Tongue (tissue), 2 donors: ENCODE data around the genes RAB18 and ODAD2.

GRCh38 chr10:24415463-24416149 is 206.7 kb downstream of the KIAA1217 start:
- RAMPAGE, long total RNA: no peak

DNA sequence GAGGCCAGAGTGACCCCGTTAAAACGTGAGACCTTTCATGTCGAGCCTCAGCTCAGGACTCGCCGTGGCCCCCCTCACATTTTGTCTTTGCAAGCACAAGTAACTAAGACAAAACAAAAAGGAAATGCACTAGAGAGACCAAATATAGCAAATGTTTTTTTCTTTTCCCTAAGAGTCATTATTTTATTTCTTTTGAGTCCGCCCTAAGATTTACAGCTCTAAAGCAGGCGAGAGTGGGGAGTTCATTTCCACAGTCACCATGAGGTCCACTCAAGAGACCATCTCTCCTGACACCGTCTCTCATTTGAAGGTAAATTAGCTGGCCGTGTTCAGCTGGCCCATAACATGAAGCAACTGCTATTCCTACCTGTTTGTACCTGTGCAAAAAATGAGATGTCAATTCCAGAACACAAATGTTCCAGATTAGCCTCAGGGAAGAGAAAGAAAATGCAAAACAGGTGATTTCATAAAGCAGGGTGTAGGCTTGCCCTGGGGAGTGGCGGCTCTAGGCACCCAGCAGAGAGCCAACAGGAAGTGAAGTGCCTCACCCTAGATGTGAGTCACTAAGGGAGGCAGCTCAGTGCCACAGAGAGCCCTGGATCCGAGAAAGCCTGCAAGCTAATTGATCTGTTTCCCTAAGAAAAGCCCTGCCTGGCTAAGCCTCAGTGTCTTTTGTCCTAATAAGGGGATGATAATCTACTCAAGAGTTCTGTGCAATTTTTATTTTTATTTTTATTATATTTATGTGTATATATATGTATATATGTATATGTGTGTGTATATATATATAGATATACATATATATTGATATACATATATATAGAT is 240.1 kb downstream of the ARHGAP21 start:
- RAMPAGE, long total RNA: no peak

- RAMPAGE, long total RNA: no peak
Measured at GRCh38 chr10:24851400-24852261, 100.8 kb downstream of the PRTFDC1 start.

DNA sequence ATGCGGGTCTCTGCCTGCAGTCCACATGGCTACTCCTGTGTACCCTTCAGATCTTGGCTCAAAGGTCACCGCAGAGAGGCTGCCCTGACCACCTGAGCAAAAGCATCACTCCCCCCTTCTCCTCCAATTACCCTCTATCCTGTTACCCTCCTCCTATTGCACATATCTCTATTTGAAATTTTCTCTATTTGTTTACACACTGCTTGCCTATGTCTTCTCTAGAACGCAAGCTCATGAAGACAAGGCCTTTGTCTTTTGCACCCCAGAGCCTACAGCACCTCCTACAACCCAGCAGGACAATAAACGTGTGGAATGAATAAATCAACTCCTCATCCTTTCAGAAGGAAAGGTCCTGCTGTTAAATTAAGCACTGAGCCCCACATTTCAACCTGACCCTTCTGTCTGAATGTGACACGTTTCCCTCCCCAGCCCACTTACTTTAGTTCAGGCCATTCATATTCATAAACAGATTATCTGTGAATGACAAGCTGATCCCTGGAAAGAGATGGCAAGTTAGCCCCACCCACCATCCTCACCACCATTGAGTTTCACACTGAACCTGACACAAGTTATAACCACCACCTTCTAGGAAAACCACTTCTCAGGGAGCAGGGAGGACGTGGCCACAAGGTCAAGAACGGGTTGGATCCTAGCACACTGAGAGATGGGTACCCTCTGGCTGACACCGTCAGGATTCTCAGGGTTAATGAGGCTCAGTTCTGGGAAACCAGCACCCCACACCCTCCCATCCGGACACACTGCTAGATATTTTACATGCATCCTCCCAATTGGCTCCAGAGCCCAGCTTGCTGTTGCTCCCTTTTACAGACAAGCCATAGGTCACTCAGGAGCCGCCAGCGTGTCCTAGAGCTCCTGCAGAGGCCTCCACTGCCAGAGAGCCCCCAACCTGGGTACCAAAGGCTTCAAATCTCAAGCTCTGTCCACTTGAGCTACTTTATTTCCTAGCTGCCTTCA is 1.0 kb downstream of the PRTFDC1 start:
- RAMPAGE, long total RNA: no peak

DNA sequence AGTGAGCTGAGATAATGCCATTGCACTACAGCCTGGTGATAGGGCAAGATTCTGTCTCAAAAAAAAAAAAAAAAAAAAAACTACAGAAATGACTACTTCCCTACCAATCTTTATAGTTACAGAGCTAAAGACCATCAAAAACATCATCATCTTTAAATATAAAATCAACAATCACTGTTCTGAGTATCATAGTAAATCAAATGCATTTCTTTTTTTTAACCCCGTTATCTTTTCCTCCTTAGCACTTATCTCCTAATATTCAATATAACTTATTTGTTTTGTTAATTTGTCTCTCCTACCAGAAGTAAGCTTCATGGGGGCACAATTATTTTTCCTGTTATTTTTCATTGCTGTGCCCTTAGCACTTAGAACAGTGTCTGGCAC is 99.4 kb upstream of the PDSS1 start:
- RAMPAGE, long total RNA: no peak

DNA sequence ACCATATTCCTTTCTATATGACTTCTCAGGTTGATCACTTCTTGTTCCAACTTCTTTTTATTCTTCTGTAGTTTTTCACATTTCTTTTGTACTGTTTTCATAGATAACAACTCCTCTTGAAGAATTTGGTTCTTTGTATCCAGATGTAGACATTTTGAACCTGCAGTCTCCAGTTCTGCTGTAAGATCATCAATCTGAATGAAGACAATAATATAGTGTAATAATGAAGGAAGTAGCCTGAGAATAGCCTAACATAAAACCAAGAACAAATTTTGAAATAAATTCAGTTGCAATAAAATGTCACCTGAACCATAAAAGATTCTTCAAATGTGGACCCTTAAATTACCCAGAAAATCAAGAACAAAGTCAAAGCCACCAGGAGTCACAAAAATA is 82.7 kb downstream of the ANKRD26 start:
- RAMPAGE, long total RNA: no peak

DNA sequence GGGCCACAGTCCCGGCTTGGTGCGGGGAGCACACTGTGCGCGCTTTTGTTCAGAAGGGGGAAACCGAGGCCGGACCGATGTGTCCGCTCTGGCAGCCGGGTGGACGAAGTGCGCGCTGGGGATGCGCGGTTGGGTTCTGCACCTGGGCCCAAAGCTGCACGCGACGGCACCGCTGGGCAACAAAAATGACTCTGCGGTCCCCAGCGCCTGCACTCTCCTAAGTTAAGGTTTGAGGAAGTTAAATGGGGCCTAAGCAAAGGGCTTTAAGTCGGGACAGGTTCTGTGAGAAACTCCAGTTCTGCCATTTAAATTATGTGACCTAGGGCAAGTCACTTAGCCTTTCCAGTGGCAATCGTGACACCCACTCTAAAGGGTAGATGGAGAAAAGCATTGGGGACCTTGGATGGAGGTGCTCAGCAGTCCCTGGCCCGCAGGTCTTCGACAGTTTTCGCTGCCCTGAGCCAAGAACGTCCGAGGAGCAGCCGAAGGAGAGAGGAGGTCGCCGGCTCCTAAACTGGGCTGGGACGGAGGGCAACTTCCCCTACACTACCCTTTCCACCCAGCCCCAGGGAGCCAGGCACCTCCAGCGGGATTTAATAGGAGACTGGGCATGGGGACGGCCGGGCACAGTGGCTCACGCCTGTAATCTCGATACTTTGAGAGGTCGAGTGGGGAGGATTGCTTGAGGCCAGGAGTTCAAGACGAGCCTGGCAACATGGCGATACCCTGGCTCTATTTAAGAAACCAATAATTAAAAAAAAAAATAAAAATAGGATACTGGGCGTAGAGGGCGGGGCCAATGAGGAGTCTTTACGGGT is 580 bp upstream of the ACBD5 start:
- RAMPAGE, long total RNA: no peak

DNA sequence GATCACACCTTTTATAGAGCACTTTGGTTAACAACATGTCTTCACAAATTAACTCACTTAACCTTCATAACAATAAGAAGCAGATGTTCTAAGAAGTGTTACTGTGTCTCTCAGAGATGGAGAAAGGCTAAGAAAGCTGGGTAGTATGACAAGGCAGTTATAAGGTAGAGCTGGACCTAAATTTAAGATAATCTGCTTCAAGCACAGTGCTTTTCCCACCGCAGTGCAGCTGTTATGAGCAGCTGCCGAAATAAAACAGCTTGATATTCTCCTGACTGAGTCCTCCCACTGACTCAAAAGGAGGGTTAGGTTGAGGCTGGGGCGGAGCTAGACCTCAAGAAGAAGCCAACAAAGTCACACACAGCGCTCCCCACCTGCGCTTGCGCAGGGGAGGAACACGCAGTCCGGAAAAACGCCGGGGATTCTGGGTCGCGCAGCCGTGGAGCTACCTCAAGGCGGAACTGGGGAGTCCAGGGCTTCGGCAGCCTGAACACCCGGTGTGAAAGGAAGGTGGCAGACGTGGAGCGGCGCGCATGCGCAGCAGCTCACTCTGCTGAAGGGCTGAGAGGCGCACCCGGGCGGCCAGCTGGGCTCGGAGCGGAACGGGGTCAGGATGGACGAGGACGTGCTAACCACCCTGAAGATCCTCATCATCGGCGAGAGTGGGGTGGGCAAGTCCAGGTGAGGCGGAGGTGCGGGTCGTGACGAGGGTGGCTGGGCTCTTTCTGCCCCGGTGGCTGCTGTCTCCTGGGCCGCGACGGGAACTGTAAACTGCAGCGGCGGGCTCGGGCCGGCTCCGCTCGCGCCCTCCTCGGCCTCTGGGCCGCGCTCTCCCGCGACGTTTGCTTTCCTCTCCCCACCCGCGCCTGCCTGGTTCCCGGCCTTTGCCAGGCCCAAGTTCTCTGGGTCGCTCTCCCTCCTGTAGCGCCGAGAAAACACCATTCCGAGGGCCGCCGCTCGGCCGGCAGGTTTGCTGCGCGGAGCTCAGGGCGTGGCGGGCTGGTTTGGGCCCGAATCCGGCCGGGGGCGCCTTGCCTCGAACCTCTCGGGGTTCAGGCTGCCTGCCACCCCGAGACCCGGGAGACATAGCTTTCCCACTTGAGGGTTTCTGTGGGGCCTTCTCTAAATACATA is at the start of gene RAB18:
Gene RAB18 (plus strand): TSS at position 548 of the 1,133 bp plus-strand sequence.
- RAMPAGE, long total RNA: start-site peak on the plus strand centred at position 549 of the sequence, 94 bp wide, 1,334 and 349 reads in 2 replicates

DNA sequence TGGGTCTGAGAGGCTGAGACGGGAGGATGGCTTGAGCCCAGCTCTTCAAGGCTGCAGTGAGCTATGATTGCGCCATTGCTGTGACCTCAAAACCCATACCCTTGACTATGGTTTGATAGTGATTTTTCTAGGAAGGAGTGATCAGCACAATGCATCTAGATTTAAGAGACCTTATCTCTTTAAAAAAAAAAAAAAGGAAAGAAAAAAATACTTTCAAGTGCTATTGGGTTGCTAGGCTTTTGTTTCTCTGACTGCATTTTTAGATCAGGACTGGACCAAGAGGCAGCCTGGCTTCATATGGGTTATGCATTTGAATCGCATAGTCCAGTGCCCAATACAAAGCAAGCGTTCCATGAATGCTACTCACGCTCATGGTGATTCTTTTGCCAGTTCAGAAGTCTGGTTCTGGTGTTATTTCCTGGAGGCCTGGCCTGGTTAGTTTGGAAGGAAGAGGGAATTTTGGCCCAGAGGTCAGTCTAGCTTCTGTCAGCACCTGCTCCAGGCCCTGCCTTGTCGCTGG is 74.1 kb upstream of the MKX start:
- RAMPAGE, long total RNA: no peak

GRCh38 chr10:27982894-27983386 is 15.9 kb downstream of the ODAD2 start:
- RAMPAGE, long total RNA: no peak

GRCh38 chr10:27998325-27999386 is at the start of gene ODAD2:
Gene ODAD2 (minus strand): TSS chr10:27999079.
- RAMPAGE, long total RNA: no peak

GRCh38 chr10:28378999-28379198 is 76.0 kb upstream of the MPP7 start:
- RAMPAGE, long total RNA: no peak

DNA sequence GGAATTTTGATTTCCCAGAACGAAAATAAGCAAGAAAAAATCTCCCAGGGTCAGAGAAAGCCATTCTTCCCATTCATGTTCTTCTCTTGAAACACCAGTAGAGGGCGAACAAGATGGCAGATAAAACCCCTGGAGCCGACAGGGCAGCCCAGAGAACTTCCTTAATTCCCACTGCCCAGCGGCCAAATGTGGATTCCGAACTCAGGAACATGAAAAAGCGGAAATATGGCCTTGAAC is 100.8 kb upstream of the WAC start:
- RAMPAGE, long total RNA: no peak

DNA sequence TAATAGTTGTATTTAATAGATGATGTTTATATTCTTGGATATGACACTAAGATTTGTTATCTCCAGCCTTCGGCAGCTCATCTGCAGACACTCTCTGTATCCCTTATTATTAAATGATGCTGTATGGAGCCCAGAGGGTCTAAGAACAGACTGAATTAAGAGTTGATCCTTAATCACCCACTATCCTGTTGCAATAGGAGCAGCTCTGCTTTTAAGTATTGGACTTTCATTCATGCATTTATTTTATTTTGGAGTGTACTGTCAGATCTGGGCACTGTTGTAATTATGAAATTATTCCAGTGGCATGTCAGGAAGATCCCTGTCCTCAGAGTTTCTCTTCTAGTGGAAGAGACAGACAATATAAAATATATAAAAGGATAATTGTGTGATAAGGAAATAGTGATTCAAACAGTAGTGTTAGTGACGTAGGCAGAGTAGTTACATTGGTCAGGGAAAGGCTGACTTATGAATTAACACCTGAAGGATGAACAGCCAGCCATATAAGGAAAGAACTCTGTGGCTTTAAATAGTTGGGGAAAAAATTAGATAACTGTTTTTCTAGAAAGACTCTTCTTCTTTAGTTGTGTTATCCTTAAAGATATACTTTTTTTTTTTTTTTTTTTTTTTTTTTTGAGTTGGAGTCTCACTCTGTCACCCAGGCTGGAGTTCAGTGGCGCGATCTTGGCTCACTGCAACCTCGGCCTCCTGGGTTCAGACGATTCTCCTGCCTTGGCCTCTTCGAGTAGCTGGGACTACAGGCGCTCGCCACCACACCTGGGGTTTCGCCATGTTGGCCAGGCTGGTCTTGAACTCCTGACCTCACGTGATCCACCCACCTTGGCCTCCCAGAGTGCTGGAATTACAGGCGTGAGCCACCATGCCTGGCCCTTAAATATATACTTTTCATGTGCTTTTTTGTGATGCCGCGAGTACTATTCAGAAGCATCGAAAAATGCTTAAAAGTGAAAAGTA is 37.7 kb downstream of the WAC start:
- RAMPAGE, long total RNA: no peak

- RAMPAGE, long total RNA: no peak
Measured at GRCh38 chr10:28589374-28589856, 56.5 kb downstream of the WAC start.

GRCh38 chr10:28679732-28679876 is 2.3 kb downstream of the BAMBI start:
- RAMPAGE, long total RNA: no peak

DNA sequence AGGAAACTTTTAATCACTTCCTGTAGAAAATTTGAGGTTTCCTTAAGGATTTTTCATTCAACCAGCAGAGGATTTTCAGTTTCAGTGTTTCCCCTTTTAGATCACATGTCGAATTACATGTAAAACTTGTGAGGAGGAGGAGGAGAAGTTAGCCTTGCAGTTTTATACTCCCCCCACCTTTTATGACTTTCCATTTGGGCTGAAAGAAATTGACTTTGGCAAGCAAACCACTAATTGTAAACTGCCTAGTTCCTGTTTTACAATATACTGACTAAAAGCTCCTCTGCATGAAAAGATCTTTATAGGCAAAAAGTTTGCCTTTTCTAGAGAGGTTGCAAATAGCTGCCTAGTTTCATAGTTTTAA is 3.0 kb downstream of the BAMBI start:
- RAMPAGE, long total RNA: no peak

GRCh38 chr10:28681954-28682593 is 4.8 kb downstream of the BAMBI start:
- RAMPAGE, long total RNA: no peak

DNA sequence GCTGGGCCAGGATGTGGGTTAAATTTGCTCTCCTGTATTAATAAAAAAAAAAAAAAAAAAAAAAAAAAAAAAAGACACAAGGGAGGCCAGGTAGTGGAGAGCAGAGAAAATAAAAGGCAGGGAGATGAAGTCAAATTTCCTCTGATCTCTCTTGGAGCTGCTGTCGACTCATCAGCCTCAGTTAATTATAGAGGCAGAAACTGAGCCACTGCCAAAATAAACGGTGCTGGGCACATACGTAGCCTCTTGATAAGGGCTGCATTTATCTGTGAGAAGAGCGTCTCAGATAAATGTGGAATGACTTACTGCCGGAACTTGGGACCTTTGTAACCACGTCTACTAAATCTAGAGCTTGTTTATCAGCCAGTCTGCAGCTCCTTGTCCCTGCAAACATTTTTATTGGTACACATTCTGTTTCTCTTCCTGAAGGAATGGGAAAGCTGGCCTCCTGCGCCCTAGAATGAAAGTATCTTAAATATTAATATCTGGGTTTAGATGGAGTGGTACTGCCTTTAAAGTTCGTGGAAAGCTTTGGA is 162.3 kb downstream of the BAMBI start:
- RAMPAGE, long total RNA: no peak

- RAMPAGE, long total RNA: no peak
Measured at GRCh38 chr10:28939224-28939628, 261.9 kb downstream of the BAMBI start.